Neutrophil (primary cell): ENCODE data around the gene RIPK4.

DNA sequence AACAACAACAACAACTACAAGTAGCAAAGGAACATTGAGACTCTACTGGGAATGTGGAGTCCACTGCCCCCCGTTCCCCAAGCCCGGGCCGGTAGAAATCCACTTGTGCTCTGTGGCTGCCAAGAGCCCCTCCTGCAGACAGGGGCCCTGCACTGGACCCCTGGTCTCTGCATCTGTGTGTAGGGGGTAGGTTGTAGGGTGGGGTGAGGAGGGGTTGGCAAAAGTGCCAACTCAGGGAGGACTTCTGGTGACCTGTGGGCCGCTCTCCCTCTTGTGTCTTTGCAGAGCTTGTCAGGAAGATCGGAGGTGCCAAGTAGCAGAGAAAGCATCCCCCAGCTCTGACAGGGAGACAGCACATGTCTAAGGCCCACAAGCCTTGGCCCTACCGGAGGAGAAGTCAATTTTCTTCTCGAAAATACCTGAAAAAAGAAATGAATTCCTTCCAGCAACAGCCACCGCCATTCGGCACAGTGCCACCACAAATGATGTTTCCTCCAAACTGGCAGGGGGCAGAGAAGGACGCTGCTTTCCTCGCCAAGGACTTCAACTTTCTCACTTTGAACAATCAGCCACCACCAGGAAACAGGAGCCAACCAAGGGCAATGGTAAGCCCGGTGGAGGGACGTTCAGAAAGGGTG, 14.8 kb downstream of the MX2 start:
- PRO-cap = no peak

GRCh38 chr21:41431718-41432206, 5.7 kb downstream of the MX1 start:
- PRO-cap = no peak

DNA sequence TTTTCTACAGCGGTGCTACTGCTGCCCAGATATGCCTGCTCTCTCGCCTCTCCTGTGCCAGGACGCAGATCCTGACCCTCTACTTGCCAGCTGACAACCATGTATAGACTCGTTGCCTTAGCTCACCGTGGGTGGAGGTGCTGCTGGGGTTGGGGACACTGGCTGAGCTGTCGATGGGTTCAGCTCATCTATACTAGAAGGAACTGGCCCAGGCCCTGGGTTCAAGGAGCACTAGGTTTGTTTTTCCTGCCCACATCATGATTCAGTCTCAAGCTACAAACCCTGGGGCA, 6.1 kb downstream of the MX1 start:
- PRO-cap = no peak

DNA sequence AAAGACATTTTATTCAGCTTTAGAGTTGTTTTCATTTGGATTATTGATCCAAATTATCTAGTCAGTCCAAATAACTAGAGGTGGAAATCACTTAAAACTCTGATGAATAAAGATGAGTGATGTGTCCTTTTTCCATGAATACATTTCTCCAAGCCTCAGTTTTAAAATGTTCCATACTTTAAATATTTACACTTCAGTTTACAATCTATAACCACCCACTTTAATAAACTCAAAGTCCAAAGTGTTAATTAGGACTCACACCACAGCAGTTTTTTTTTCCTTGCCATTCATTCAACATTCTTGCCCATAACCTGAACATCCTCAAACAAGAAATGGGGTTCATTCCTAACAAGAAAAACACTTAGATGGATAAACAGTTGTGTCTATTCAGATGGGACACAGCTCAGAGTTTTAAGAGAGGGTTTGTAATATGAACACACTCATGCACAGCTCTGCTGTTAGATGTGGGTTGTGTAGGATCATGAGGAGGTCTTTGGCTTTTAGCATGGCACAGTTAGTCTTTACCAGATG, 71.2 kb upstream of the TMPRSS2 start:
- PRO-cap = no peak

- PRO-cap = no peak
These were observed 118.4 kb downstream of the RIPK4 start for GRCh38 chr21:41648104-41649150.

- PRO-cap = no peak
These were observed 86.6 kb downstream of the RIPK4 start for GRCh38 chr21:41680068-41680922.

DNA sequence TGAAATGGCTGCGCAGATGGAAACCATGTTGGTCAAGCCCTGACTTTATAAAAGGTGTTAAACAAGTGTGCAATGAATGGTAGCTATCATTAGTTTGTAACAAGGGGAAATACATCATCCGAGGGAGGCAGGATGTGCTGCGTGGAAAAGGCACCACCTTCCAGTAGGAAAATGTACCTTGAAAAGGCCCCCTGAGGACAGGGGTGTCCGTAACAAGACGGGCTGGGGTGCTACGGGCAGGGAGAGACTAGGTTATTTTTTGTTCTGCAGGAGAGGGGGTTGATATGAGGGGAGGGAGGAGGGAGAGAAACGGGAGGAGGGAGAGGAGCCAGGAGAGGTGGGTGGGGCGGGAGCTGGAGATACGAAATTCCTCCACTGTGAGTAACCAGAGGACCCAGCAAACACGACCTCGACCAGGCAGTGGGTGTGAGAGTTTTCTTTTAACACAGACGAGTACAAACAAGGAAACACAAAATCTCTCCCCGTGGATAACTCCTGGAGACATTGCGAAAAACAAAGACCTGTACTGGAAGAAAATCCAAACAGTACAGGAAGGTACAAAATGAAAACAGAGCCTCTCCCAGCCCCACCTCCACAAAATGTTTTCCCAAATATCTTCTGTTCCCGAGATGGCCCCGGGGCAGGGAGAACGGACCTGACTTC, 82.6 kb downstream of the RIPK4 start:
- PRO-cap = no peak

DNA sequence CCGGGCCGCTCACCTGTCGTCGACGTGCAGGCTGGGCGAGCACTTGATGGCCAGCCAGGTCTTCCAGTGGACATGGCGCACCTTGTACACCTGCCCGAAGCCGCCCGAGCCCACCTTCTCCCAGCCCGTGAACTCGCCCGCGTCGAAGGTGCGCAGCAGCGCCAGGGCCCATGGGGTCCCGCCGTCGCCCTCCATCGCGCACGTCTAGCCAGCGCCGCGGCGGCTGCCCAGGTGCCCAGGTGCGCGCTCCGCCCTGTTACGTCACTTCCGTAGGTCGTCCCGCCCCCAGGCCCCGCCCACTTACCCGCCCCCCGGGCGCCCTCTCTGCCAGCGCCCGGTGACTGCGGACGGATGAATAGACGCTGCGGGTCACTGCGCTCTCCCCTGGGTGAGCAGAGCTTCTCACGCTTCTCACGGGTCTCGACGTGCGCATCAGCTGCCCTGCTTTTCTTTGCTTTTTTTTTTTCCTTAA, at the start of gene RIPK4:
RIPK4 (minus strand) TSS at position 206 of the 472 bp plus-strand sequence.
- PRO-cap = unidirectional peak, minus-strand start at position 206 of the sequence; unidirectional peak, minus-strand start at position 233 of the sequence

DNA sequence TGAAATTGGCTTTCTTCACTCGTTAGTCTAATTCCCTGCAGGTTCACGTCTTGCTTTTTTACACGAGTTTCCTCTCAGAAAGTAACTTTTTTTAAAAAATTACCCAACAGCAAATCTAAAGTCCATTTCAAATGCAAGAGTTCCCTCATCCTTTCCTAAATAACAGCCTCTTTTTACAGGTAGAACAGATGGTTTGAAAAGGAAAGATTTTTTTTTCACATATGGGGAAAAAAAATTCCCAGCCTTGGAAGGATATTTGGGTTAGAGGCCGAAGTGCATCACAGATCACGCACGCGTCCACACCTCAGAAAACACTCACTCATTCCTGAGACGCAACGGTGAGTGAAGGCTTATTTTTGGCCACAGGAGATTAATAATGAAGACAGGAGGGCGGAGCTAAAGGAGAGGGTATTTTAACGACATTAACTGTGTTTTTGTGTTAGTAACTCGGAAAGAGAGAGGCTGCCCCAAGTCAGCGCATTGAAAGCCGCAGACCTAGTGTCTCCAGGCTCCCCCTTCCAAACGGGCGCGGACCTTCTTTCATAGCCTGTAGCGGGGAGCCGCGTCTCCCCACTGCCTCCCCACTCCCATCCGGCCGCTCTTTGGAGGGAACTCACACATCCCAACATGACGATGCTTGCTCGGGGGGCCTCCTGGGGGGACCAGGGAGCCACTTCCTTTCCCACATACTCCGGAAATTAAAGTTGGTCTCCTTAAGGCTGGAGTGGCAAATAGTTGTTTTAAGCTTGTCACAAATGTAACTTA, 1.0 kb upstream of the RIPK4 start:
- PRO-cap = no peak

GRCh38 chr21:41801462-41801866, 34.6 kb upstream of the RIPK4 start:
- PRO-cap = no peak

DNA sequence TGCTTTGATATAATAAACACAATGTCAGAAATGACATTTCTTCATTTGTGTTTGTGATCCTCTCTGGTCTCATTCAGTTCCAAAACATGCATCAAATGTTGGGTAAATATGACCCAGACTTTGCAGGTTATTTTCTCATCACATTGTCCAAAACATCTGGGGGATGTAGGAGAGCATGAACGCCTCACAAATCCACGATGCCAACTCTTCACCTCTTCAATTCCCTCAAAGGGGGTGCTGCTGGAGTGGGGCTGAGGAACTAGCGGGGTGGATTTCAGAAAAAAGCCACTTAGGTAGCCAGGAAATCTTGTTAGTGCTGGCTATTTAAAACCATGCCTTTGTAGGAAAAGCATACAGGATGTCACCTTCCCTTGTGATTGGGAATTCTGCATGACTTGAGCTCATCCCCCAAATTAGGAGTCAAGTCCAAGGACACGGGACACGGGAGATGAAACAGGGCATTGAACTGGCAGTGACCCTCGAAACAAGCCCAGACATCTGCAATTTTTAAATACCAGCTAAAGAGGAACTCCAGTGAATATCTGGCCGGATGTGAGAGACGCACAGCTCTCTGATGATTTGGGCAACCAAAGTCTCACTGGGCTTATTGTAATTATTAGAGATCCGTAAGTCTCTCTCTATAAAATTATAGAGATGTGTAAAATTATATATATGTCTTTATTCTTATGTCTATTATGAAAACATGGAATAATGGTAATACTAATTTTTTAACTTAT, 32.9 kb downstream of the C2CD2 start:
- PRO-cap = no peak

DNA sequence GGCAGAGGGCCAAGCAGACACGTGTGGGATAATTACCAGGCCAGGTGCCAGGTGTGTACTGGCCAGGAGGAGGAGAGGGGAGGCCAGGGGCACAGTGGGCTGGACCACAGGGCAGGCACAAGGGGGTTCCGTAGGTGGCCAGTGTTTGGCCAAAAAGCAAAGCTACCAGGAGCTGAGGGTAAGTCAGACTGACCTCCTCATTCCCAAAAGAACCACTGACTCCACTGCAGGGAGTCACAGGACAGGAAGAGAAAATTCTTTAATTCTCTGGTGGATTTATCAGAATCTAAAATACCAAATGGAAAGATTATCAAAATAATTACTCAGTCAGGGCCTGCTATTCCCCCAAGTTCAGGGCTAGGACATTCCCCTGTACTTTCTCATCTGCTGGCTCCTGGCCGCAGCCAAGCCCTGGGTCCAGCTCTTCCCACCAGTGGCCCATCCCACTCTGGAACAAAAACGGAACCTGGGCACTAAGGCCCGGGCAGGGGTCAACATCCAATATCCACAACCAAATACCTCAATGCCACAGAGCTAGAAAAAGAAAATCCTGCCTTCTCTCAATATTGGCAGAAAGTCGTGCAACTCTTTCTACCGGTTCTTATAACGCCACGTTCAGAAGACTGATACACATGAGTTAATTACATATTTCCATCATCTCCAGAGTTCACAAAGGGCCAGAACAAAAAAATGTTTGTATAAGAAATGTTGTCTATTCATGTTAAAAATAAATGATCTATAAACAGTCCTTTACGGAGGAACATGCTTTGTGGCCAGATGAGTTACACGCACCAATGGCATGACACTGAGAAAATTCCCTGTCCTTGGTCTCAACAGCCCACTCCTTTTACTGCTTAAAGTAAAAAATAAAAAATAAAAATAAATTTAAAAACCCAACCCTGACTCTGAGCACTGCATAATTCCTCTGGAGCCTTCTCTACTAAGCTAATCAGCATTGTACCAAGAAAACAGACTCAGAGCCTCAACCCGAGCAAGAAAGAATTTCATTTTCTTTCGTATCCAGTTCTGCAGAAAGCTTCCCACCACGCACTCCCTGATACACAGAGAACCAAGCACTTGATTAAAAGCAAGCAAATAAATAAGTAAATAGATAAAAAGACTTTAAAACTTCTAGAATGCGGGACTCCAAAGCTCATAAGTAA, 29.6 kb downstream of the C2CD2 start:
- PRO-cap = no peak

- PRO-cap = no peak
These were observed 3.7 kb downstream of the C2CD2 start for GRCh38 chr21:41949930-41950796.

DNA sequence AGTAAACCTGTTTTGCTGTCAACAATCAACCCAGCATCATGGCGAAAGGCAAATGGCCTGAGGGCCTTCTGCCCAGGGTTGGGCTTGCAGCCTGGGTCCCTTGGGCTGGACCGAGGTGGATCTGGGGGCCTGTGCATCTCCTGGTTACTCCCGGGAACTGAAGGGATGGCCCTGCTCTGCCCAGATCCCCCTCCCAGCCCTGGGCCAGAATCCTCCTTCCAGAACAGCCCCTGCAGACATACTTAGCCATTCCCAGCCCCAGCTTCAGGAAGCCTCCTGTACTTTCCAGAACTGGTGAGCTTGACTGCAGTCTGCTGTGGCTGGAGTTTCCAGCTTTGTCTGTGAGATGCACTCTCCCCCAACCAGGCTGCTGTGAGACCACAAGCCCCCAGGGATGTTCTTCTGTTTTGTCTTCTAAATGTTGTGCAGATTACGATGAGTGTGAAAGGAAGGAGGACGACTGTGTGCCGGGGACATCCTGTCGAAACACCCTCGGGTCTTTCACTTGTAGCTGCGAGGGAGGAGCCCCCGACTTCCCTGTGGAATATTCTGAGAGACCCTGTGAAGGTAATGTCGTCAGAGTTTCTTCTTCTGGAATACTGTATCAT, 49.6 kb downstream of the UMODL1 start:
- PRO-cap = no peak

DNA sequence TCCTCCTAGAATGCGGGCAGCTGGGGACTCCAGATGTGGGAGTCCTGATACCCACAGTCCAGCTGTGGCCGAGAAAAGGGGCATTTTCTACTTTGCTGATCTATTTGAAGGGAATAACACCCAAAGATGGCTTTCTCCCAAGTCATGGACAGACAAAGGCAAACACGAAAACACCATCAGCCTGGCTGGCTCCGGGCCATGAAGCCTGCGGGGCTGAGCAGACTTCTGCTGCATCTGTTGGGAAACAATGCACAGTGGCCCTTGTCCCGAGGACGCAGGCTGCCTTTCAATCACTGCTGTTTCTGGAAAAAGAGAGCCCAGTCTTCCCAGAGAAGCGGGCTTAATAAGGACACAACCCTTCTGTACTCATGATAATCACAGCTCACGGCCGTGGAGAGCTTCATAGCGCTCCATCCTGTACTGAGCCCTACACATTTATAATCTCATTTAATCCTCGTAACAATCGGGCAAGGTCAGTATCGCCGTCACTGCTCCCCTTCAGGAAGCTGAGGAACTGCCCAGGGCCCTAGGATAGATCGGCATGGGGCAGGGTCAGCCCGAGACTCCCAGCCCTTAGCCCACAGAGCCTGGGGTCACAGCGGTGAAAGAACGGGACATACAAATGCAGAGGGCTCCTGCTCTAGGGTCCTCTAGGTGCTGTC, 61.9 kb upstream of the ABCG1 start:
- PRO-cap = no peak

DNA sequence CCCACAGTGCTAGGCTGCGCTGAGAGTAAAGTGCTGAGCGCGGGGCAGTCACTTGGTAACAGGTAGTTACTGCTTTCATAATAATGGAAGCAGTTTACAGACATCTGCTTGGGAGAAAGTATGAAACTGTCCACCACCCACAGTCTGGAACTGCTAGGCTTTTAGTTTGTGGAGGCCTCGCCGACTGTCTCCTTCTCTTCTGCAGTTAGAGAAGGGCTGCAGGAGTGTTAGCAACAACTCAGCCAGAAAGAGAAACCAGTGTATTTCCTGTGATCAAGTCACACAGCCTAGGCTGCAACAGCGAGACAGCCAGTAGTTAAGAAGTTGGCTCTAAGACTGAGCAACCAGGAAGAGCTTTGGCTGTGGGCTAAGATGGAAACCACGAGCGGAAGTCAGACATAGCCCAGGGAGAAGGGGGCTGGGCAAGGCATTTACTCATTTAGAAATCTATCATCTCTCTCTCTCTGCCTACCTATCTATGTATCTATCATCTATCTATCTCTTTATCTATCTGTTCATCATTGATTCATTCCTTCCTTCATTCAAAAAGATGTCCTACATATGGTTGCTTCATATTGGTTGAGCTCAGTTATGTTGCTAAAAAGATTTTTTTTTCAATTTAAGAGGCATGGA, 30.7 kb upstream of the ABCG1 start:
- PRO-cap = unidirectional peak, minus-strand start at position 201 of the sequence

GRCh38 chr21:42235558-42236584, 16.9 kb downstream of the ABCG1 start:
- PRO-cap = no peak

- PRO-cap = no peak
These were observed 17.7 kb downstream of the ABCG1 start for GRCh38 chr21:42236585-42237117.

DNA sequence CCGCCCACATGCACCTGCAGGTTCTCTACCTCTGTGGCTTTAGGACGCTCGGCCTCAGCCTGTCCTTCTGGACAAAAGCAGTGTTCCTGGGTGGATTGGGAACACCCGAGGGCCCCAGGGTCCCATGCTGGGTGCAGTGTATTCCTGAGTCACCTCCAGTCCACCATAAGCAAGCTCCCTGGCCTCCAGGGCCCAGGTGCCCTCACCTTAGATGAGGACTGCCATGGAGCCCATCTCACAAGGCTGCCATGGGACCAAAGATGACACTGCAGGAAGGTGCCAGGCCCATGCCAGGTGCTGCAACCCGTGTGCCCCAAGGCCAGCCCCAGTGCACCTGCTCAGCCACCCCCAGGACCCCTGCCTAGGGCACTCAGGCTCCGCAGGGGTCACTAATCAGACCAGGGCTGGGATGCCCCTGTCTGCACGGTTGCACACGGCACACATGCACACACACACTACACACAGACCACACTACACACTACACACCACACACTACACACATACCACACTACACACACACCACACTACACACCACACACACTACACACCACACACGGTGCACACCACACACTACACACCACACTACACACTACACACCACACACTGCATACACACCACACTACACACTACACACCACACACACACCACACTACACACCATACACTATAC, 22.9 kb downstream of the TFF3 start:
- PRO-cap = no peak

GRCh38 chr21:42352359-42352719, 1.5 kb upstream of the TFF2 start:
- PRO-cap = no peak